Hair follicular keratinocyte (primary cell): ENCODE measurements around a stretch of chr18.

- RAMPAGE, long total RNA = no peak
These were observed 5.6 kb downstream of the MYL12A start for GRCh38 chr18:3253177-3253581.

DNA sequence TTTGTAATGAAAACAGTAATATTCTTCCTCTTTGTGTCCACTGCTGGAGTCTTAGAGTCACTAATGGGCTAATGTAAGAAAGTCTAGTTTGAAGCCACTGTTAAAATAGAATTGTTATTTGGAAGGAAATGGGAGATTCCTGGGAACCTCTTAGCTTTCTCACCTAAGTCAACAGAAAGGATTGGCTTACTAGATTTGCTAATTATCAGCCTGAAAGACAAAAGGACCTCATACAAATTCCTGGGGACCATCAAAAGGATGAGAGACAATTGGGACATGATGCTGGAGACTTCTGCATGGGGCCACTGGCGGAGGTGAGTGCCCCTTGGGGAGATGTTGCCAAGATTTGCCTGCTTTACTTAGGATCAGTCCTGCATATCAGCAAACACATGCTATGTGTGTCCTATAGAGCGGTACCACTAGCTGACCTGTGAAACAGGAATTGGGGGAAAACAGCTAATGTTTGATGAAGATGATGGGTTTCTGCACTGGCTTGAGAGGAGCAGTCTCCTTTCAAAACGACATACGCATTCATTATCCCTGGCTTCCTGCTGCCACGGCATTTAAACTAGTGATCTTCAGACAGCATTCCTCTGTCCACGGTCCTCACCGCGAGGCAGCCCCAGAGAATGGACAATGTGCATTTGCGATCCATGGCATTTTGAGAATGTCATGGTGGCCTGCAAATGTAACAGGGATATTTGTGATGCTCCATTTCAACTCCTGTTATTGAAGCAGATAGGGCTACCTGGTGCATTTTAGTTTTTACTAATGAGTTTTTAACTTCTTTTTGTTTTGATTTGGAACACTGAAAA lies 104.2 kb downstream of the TGIF1 start:
- RAMPAGE, long total RNA = no peak

GRCh38 chr18:3594035-3594816 lies 144.3 kb downstream of the TGIF1 start:
- RAMPAGE, long total RNA = no peak

DNA sequence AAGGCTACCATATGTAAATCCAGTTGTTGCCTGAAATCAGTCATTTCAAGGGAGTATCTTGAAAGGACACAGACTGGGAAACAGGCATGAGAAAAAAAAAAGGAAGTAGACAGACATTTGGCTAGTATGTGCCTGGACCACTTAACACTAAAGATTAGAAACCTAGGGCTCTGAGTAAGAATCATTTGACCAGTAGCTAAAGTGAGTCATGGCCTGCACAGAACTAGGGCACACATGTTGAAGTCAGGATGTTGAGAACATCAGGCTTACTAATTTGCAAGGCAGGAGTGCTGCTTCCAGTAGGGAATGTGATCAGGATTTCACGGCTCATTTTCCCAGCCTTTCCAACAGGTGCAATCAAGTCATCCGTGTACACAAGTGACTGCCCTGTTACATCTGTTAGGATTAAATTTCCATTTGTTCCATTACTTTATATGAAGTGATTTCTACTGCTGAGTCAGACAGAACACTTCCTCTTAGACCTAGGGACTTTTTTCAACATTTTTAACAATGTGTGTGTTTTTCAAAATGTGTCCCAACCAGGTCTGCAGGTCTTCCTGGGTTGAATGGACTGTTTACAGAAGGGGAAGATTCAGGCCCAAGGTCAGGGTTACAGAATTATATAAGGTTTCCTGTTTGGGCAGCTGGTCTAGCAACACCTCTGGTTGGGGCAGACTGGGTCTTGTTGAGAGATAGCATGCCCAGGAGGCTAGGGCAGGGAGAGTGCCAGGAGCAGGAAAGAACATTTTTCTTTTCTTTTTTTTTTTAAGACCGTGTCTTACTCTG lies 145.6 kb downstream of the TGIF1 start:
- RAMPAGE, long total RNA = no peak

GRCh38 chr18:3623810-3624788 lies 174.1 kb downstream of the TGIF1 start:
- RAMPAGE, long total RNA = no peak

DNA sequence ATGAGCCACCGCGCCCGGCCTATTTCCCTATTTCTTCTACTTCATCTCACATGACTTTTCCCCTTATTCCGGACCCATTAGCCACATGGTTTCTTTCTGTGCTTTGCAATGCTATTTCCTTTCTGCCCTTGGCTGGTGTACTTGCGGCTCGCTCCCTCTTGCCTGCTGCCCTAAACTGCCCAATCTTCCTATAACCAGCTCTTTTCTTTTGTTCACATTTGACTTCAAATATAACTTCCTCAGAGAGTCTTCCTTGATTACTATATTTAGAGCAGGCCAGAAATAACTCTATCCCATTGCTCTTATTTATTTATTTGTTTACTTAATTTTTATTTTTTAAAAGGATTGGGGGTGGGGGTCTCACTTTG lies 209.9 kb downstream of the TGIF1 start:
- RAMPAGE, long total RNA = no peak

GRCh38 chr18:3710493-3711488 lies 260.8 kb downstream of the TGIF1 start:
- RAMPAGE, long total RNA = no peak

DNA sequence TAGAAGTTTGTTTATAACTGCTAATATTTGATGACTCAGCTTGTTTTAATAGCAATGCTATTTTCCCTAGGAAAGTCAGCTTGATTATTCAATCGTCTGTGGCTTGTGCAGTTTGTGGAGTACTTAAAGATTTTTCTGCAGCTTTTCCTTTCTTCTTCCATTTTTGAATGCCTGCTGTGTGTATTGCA lies 273.2 kb downstream of the TGIF1 start:
- RAMPAGE, long total RNA = no peak

- RAMPAGE, long total RNA = no peak
These were observed 488.2 kb downstream of the DLGAP1 start for GRCh38 chr18:3966675-3967505.

GRCh38 chr18:5243870-5244942 lies 47.1 kb upstream of the AKAIN1 start:
- RAMPAGE, long total RNA = no peak

DNA sequence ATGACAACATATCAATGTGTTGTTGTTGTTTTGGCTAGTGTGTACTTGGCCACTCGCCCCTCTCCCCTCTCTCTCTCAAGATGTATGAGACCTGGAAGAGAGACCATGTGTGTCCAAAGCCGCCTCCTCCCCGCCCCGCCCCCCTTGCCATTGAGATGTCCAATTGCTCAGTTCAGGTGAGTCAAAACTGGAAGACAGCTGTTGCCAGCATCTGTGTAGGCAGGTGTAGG lies 1.2 kb downstream of the ZBTB14 start:
- RAMPAGE, long total RNA = no peak

DNA sequence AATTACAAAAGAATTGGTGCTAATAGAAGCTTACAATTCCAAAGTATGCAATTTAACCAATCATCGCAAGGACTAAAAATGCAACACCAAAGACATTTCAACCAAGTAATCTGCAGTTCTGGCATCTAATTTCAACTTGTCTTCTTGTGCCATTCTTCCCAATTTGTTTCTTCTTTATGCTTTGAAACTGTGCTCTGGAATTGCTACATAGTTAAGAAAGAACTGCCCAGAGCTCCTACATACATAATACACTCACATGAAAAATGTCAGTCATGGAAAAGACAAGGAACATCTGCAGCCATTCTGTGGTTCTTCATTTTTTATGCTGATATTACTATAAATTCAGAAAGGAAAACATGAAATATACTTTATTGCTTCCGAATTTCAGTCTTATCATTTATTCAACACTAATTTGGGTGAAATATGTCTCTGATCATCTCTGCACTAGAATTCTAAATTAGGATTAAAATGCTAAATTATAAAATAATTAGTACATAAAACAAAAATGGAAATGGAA lies 4.4 kb downstream of the EPB41L3 start:
- RAMPAGE, long total RNA = no peak

DNA sequence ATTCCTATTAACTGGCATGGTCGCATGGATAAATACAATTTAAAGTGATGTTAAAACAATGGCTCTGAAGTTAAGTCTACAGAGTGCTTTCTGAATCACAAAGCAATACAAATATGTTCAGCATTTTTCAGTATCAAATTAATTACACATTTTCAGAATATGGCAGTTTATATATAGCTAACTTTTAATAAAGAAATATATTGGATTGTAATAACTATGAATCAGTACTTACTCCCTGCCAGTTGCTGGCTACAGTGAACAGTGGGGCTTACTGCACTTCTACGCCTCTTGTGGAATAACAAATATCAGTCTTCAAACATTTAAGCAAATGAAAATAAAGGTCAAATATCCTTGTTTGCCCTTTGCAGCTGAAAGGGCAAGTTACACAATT lies 156.9 kb upstream of the TMEM200C start:
- RAMPAGE, long total RNA = no peak

DNA sequence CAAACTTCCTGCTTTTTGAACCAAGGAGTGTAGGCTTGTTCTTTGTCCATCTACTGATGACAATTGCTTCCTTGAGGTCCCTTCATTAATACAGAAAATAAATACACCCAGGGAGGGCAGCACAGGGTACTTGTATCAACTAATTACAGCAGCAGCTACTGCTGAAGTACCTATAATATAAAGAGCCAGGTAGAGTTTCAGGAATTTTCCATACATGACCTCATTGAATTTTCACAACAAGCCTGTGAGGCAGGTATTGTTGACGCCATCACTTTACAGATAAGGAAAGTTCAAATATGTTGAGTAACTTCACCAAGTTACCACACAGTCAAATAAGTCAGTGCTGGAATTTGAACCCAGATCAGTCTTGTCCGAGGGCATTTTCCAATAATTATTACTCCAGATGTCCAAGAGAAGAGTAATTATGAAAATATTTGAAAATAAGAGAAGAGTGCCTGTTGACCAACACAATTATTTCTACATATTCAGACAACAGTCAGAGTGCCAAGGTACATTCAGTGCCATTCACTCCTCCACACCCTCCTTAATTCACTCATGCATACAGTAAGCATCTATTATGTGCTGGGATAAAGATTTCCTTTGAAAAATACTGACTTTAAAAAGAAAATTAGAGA lies 203.8 kb downstream of the L3MBTL4 start:
- RAMPAGE, long total RNA = no peak

- RAMPAGE, long total RNA = no peak
These were observed 43.5 kb downstream of the L3MBTL4 start for GRCh38 chr18:6371157-6371594.

- RAMPAGE, long total RNA = no peak
These were observed 39.7 kb downstream of the L3MBTL4 start for GRCh38 chr18:6375008-6375497.

DNA sequence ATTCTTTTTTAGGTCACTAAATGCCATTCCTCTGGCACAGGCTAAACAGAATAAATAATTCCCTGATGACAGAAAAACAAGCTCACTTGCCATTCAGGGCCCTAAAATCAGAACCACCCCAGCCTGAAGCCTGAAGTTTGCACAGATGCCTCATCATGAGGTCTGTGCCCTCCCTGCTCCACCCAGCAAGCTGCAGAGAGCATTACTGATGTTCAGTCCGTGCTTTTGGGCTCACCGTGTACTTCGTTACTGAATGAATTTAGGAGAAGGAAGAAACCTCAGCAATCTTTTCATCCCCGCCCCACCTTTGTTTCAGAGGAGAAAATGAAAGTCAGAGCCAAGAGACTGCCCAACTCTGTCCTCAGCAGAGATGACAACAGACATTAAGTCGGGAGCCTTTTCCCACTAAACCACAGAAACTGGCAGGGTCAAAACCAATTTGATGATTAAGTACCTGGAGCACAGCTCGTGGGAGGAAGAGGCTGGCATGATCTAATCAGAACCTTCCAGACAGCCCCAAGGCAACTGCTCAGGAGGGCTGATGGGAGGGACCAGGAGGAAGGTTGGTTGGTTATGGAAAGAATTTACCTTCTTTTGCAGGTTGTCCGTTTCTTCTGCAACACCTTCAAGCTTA lies 122.7 kb downstream of the LAMA1 start:
- RAMPAGE, long total RNA = no peak

- RAMPAGE, long total RNA = no peak
These were observed 181.8 kb downstream of the PTPRM start for GRCh38 chr18:7748951-7749307.

- RAMPAGE, long total RNA = no peak
These were observed 255.5 kb downstream of the PTPRM start for GRCh38 chr18:7822495-7823070.

GRCh38 chr18:7950549-7951103 lies 383.5 kb downstream of the PTPRM start:
- RAMPAGE, long total RNA = no peak